CMK (cell line): ENCODE results near the genes H2AC6, H2BC9 and H4C8.

DNA sequence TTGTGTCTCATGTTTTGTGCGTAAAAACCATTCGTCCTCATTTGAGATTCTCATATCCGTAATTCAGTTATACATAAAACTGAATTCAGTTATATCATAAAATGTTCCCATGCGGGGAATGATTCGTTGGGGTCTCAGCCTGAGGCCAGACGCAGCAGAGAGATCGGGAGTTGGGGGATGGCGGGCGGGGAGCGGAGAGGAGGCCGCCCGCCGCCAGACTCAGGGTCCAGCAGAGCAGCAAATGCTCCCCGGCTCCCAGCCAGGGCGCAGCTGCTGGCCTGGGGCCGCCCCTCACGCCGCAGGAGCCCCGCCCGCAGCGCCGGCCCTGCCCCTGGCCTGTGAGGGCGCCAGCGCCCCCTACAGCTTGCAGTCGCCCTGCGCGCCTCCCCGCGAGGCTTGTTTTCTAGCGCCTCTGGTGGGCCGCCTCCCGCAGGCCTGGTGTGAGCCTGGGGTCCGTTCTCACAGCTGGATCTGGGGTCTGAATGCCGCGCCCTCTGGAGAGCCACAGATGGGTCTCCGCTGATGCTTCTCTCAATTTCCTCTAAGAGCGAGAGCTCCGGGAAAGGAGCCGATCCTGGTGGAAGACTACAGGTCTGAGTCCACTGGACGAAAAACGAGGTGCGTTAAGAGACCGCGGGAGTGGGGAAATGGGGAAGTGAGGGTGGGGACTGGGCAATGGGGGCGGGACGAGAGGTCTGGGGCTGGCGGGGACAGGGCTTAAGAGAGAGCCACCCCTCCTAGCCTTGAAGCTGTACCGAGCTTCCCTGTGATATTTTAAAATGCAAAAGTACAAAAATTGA is 25.1 kb downstream of the H1-1 start:
- RRBS: under 1% methylated on average over 8 of the region's 48 CpGs

DNA sequence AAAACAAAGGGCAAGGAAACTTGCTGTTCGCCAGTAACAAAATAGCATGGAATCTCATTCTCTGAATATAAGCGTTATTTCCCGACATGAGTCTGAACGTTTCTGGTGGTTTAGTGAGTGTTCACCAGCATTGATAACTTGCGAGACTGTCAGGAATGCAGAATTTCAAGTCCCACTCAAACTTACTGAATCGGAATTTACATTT is 369 bp upstream of the H3C3 start:
- RRBS: no CpG with 5 or more reads among the region's 6 CpGs

GRCh38 chr6:26056736-26057122 is 459 bp upstream of the H1-2 start:
- RRBS: no CpG with 5 or more reads among the region's 8 CpGs

DNA sequence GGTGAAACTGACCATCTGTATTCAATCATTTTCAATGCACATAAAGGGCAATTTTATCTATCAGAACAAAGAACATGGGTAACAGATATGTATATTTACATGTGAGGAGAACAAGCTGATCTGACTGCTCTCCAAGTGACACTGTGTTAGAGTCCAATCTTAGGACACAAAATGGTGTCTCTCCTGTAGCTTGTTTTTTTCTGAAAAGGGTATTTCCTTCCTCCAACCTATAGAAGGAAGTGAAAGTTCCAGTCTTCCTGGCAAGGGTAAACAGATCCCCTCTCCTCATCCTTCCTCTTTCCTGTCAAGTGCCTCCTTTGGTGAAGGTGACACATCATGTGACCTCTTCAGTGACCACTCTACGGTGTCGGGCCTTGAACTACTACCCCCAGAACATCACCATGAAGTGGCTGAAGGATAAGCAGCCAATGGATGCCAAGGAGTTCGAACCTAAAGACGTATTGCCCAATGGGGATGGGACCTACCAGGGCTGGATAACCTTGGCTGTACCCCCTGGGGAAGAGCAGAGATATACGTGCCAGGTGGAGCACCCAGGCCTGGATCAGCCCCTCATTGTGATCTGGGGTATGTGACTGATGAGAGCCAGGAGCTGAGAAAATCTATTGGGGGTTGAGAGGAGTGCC is 5.3 kb downstream of the HFE start:
- RRBS: no CpG with 5 or more reads among the region's 5 CpGs

- RRBS: no CpG with 5 or more reads among the region's 21 CpGs
These were observed 2.5 kb downstream of the H2BC4 start for GRCh38 chr6:26120762-26121993.

- RRBS: 1% methylated on average over 11 of the region's 55 CpGs
These were observed at the start of gene H2AC6 for GRCh38 chr6:26124025-26125141. H2AC6 (plus strand) TSS chr6:26124172.

GRCh38 chr6:26251137-26252240 is at the start of gene H2BC9:
H2BC9 (plus strand) TSS chr6:26251614.
- RRBS: 0% methylated on average over 1 of the region's 37 CpGs

DNA sequence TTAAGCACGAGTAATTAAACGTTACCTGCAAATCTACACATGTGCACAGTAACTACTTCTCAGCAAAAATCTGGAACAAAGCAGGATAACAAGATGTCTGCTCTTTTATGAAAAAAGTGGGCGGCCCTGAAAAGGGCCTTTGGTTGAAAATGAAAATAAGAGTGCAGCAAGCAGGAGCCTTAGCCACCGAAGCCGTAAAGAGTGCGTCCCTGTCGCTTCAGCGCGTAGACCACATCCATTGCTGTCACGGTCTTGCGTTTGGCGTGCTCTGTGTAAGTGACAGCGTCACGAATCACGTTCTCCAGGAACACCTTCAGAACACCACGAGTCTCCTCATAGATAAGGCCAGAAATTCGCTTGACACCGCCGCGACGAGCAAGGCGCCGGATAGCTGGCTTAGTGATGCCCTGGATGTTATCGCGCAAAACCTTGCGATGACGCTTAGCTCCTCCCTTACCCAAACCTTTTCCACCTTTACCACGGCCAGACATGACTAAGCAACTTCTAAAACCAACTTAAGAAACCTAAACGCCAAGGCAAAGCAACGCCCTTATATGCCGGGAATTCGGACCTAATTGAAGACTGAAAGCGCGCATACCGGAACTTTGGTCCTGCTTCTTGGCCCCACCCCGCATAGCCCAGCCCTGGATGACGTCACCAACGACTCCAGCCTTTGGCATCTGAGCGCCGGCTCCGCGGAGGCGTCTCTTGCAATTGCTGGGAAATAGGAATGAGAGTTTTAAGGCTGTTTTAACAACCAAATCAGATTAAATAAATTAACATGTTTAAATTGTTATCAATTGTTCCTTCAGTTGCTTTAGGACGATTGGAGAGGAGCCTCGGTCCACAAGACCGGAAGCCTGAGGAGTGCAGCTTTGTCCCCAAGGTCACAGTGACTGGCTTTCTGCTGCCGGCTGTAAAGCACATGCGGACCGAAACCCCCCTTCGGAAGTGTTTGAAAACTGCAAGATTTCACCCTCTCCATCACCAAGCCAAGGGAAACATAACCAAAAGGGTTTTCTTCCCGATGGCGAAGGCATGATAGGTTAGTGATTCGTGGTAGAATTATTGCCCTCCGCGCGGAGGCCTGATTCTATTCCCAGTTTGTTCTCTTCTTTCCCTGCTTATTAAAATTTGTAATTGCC is at the start of gene H4C8:
Gene H4C8 (minus strand): TSS at position 526 of the 1,145 bp plus-strand sequence.
- RRBS: 1% methylated on average over 5 of the region's 56 CpGs

DNA sequence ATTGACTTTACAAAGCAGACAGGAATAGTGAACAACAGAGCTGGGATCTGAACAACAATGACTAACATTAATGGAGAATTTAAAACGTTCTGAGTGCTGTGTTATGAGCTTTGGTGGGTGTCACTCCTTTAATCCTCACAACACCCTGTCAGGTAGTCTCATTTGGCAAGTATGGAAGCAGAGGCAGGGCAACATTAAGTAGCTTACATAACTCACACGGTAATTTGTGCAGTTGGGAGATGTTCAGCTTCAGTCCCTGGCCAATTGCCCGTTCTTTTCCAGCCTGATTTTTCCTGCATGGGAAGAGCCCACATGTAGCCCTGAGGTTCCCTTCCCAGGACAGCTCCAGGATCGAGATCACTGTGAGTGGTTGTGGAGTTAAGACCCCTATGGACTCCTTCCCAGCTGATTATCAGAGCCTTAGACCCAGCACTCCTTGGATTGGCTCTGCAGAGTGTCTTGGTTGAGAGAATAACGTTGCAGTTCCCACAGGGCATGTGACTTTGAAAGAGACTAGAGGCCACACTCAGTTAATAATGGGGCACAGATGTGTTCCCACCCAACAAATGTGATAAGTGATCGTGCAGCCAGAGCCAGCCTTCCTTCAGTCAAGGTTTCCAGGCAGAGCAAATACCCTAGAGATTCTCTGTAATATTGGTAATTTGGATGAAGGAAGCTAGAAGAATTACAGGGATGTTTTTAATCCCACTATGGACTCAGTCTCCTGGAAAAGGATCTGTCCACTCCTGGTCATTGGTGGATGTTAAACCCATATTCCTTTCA is 5.3 kb upstream of the BTN2A2 start:
- RRBS: no CpG with 5 or more reads among the region's 6 CpGs

GRCh38 chr6:26388046-26388548 is 5.2 kb downstream of the BTN2A2 start:
- RRBS: no CpG with 5 or more reads among the region's 7 CpGs

- RRBS: no CpG with 5 or more reads among the region's 8 CpGs
These were observed 9.5 kb upstream of the BTN3A3 start for GRCh38 chr6:26430646-26431397.

DNA sequence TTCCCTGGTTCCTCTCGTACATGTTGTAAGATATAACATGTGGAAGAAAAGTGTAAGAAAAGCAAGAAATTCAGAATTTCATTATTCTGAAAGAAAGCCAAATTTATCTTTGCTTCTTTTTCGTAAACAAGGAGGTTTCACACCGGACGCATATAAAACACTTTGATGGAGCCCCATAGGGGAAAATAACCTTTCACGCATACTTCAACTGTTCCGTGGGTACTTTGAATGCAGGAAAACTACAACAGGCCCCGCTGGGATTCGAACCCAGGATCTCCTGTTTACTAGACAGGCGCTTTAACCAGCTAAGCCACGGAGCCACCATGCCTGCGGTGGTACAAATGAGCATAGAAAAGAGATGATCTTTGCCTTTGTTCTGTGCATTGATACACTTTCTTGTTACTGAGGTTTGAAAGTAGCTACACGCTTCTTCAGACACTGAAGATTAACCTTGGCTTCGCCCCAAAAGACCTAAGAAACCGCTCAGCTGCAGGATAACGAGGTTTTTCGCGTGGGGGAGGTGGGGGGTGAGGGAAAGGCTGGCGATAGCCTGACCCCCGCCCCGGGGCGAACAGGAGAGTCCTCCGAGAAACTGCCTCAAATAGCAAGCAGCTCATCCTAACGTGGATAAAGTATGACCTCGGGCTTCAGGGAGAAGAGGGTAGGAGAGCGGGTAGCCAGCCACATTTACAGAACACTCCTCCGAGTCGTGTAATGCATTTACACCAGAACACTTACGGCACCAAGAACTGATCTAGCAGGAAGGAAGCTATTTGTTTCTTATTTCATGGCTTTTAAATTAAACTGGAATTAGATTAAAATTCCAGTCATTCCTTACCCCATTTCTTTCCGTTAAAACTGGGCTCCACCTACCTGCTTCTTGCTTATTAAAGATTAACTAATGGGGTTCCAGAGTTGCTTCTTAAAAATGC is 5.2 kb upstream of the HMGN4 start:
- RRBS: no CpG with 5 or more reads among the region's 29 CpGs

DNA sequence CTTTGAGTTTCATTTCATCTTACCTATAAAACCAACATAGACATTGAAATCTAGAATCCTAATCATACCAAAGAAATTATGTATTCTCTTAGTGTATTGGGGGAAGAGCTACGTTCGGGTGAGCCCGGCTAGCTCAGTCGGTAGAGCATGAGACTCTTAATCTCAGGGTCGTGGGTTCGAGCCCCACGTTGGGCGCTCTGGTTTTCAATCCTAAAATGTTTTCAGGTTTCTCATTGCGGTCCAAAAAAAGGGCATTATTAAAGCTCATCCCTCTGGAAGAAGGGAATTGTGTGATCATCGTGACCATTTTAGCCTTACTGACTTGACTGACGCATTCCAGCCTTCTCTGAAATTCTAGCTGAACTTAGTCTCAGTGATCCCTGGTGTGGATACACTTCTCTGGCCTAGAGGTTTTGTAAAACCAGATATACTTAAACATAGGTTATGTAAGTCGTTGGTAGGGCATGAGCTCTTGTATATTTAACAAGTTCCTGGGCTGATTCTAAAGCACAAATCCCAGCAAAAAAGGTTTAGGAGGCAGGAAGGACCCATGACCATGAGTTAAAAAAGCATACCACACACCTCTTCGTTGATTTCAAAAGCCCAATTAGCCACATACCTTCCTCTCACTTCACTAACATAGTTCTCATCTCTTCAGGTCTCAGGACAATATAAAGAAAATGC is 18.4 kb downstream of the HMGN4 start:
- RRBS: no CpG with 5 or more reads among the region's 13 CpGs

DNA sequence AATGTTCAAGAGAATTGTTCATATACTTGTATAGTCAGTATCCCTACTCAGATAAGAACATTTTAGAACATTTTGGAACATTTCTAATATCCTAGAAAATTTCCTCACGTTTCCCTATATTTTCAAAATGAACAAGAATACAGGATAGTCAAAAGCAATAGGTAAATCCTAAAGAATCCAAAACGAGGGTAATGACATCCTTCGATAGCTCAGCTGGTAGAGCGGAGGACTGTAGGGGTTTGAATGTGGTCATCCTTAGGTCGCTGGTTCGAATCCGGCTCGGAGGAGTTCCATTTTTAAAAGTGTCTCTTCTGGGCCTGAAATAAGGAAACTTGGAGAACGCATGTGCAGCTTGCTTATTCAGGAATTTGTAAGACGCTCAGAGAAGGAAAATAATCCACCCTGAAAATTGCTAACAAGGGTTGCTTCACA is 2.1 kb upstream of the ABT1 start:
- RRBS: no CpG with 5 or more reads among the region's 10 CpGs

GRCh38 chr6:26749699-26750287 is 90.2 kb upstream of the ZNF322 start:
- RRBS: no CpG with 5 or more reads among the region's 10 CpGs

DNA sequence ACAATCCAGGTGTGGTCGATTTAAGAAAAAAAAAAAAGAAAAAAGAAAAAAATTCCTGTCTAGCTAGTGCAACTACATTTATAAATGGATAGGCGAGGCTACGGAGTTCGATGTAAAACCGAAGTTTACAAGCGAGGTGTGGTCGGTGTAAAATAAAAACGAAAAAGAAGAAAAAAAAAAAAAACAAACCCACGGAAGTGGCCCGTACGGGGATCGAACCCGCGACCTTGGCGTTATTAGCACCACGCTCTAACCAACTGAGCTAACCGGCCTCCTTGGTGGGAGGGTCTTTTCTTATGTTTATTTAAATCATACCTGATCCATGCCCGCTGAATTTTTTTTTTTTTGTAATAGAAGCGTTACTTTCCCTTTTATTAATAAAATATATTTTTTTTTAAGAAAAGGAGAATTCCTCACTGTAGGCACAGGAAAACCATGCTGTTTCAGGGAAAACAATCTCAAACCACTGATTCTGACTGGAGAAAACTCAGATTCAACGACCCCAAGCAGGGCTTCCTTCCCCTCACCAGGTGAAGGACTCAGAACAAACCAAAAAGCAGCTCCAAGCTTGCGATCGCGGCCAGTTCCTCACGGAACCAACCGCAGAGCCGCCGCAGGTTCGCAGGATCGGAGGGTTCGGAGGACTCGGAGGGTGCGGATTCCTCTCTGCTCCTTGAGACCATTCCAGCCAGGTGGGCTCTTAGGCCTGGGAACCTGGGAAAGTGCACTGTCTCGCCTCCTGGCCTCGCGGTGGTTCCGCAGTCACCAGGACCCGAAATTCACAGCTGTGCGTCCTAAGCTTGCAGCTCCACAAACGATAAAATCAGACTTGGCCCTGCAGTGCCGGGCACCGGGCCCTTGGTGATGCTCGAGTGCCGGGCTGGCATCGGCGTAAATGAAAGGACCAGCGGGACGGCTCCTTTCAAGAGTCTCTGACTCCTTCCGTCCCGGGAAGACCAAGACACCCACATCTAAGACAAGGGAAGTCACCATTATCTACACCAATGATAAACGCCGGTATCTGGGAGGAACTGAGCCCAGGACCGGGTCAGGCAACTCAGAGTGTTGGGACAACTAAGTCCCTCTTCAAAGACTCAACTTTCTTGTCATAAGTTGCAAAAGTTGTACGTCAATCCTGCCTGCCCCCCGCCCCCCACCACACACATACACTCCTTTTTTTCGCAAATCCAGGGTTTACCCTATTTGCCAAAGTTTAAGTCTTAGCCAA is 30.5 kb downstream of the H2AC12 start:
- RRBS: 1% methylated on average over 8 of the region's 55 CpGs

DNA sequence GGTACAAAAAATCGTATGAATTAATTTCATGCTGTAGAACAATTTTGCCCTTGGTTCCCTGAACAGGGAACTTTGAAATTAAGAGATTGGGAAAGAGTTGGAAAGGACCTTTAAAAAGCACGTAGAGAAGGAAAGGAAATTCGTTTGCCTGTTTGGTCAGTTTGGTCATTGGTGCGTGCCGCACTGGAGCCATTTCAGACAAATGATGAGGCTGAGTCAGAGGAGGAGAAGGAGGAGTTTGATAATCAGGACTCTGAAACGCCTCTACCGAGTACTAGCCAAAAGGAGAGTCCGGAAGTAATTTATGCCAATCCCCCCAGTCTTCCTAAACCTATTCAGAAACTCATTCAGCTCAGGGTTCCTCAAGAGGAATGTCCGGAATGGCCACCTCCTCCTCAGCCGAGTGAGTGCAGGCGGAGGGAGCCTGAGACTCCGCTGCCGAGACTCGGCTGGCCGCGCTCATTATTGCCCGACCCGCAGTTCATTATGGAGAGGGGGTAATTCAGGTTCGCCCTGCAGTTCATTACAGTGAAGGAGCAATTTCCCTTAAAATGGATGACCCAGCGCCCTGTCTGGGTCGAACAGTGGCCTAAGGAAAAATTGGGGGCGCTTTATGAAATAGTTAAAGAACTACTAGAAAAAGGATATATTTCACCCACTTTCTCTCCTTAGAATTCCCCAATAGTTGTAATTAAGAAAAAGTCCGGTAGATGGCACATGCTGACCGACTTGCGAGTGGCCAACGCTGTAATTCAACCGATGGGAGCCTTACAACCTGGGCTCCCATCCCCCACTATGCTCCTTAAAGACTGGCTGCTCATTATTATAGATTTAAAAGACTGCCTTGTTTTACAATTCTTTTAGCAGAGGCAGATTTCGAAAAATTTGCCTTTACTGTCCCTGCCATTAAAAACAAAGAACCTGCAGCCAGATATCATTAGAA is 41.7 kb downstream of the H2AC12 start:
- RRBS: 7% methylated on average over 2 of the region's 28 CpGs

DNA sequence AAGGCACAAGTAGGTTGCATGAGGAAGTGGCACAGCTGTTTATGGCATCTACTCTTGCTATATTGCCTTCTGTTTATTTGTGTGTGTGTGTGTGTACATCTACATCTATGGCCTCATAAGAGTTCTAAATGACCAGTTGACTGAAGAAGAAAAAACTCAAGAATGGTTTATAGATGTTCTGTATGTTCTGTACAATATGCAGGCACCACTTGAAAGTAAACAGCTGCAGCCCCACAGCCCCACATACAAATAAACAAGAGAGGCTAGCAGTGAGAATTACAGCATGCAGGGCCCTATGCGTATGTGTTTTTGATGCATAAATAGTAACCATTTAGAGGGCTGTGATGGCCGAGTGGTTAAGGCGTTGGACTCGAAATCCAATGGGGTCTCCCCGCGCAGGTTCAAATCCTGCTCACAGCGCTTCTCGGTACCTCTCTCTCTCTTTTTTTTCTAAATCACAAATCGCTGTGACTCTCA is 38.0 kb upstream of the PRSS16 start:
- RRBS: no CpG with 5 or more reads among the region's 9 CpGs

DNA sequence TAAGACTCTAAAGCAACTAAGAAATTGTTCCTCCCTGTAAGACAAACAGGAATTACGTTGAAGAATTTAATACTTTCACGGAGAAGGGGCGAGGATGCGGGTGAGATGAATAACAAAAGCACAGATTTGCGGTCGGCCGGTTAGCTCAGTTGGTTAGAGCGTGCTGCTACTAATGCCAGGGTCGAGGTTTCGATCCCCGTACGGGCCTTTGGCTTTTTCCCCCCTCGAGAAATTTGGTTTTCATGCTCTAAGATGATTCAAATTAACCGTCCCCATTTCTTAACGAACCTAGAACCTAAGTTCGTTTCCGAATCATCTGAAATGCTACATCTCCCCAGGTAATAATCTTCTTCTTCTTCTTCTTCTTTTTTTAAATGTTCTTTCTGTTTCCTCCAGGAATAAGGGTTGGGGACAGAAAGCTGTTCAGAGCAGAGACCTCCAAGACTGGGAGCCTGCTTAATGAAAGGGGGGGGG is 18.3 kb downstream of the POM121L2 start:
- RRBS: no CpG with 5 or more reads among the region's 17 CpGs

DNA sequence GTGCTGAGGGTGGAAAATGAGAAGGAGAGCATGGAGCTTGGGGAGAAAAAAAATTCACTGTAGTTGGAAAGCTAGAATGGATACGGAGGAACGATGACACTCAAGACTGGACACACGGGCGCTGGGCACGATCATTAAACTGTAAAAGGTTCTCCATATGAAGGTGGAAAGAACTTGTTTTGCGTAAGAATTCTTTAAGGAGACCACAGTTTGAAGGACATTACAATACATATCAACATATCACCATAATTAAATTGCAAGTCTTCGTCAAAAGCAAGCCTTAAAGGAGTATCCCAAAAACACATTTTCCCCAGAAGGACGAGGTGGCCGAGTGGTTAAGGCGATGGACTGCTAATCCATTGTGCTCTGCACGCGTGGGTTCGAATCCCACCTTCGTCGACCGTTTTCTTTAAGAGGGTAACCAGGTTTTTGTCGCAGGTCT is 14.4 kb downstream of the POM121L2 start:
- RRBS: no CpG with 5 or more reads among the region's 17 CpGs